Measurements from ENCODE around the genes FREM1 and BNC2.

DNA sequence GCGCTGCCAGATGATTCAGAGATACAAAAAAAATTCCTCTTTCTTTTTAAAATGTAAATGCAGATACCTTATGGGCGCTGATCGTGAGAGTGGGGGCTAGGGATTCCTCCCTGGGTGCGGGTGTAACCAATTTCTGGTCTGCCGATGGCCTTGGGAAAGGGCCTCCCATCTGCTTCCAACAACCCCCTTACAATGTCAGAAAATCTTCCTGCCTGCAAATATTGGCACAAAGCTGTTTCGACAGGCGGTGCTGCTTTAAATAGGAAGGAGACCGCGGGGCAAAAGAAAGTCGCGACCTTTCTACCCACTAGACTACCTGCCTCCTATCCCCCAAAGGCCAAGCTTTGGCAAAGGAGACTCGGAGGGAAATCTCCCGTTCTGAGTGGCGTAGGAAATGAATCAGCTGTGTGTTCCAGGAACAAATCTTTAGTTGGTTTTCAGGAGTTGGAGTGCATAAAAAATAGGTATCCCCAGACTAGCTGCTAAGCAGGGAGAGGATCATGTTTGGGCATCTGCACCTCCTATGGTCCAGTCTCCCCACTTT is 36.8 kb upstream of the NFIB start:
- PRO-cap, 2 experiments: peak in 1 of 2 experiments; most common plus-strand start position 485 of the sequence (in 1); most common minus-strand start position 325 of the sequence (in 1)
- RAMPAGE, long total RNA, 4 experiments: no peak in any of the 4 experiments

- PRO-cap, 2 experiments: no peak in any of the 2 experiments
- RAMPAGE, long total RNA, 4 experiments: no peak in any of the 4 experiments
These were observed 145.9 kb downstream of the ZDHHC21 start for GRCh38 chr9:14547341-14547706.

DNA sequence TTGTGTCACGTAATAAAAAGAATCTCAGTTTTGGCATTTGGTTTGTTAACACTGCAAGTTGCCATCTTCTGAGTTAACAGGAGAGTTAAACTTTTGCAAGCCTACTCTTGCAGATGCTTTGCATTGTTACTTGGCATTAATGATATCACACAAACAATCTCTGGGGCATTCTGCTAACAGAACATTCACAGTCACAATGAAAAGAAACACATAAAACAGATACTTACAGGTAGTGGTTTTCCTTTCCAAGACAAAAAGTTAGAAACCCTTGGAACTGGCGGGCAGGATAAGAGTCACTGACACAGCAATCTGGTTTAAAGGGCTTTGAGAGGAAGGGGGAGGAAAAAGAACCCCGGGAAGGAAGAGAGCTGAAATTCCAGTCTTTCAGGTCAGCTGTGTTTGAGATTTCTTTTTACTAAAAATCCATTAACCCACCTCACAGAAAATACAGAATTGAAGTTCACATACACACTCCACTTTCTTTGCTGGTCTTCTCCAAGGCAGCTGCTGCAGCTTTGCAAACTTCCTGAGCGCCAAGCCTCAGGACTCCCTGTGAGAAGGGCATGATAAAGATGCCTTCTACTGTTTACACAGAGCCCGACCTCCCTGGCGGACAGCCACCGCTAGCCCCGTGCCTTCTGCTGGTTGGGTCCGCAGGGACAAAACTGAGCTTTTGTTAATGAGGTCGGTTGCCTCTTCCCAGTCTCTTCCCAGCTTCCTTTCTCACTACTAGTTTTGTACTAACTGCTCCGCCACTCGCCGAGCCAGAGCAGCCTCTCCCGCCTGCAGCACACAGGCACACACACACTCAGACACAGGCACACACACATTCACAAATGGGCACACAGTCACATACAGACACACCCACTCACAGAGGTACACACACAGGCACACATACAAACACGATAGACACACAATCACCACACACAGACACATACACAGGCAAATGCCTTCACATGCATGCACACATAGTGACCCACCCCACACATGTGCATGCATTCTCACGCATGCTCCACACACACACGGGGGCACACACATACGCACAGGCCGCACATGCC is at the start of gene FREM1:
TSS of gene FREM1 (minus strand) at position 742 of the 1,058 bp plus-strand sequence.
- PRO-cap, 2 experiments: no peak in any of the 2 experiments
- RAMPAGE, long total RNA, 4 experiments: start-site peak on the minus strand in 1 of 4 experiments, centred at position 763 of the sequence, 6 reads per replicate

DNA sequence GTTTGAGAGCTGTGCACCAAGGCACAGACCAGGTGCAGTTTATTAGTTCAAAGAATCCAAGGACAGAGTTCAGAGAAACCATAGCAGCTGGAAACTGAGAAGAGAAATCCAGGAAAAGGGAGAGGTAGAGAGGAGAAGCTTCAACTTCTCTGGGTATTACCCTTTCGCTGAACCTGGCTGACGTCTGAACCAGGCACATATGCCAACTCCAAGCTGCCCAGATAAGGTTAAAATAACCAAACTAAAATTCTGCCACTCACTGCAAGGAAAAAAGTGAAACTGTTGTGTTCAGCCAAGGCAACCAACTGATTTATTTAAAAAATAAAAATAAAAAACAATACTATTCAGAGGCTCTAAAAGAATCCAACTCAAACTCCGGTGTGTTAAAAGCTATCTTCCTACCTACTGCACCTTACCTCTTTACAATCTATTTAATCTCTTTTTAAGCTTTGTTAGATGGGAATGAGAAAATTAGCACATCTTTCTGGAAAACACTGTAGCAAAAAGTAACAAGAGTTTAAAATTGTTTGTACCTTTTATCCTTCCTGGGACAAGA is 23.6 kb upstream of the TTC39B start:
- PRO-cap, 2 experiments: no peak in any of the 2 experiments
- RAMPAGE, long total RNA, 4 experiments: no peak in any of the 4 experiments

GRCh38 chr9:15469759-15470435 is 40.9 kb downstream of the PSIP1 start:
- PRO-cap, 2 experiments: no peak in any of the 2 experiments
- RAMPAGE, long total RNA, 4 experiments: no peak in any of the 4 experiments

- PRO-cap, 2 experiments: no peak in any of the 2 experiments
- RAMPAGE, long total RNA, 4 experiments: no peak in any of the 4 experiments
These were observed 20.3 kb upstream of the PSIP1 start for GRCh38 chr9:15531075-15531478.

DNA sequence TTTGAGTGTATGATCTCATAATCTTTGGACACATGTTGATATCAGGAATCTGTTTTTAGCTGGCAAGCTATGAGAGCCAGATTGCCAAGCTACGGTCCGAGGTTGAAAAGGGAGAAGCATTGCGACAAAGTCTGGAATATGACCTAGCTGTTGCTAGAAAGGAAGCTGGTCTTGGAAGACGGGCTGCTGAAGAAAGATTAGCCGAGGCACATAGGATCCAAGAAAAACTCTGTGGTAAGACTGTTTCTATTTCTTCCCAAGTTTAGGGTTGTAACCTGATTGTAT is 25.9 kb downstream of the CCDC171 start:
- PRO-cap, 2 experiments: no peak in any of the 2 experiments
- RAMPAGE, long total RNA, 4 experiments: start-site peak on the plus strand in 2 of 4 experiments, centred at positions 131 to 136 of the sequence, 6 to 18 reads per replicate

- PRO-cap, 2 experiments: no peak in any of the 2 experiments
- RAMPAGE, long total RNA, 4 experiments: no peak in any of the 4 experiments
These were observed 327.0 kb downstream of the BNC2 start for GRCh38 chr9:16543344-16544059.

GRCh38 chr9:16627948-16628880 is 242.3 kb downstream of the BNC2 start:
- PRO-cap, 2 experiments: no peak in any of the 2 experiments
- RAMPAGE, long total RNA, 4 experiments: no peak in any of the 4 experiments

GRCh38 chr9:16704651-16705736 is 165.5 kb downstream of the BNC2 start:
- PRO-cap, 2 experiments: peak in 1 of 2 experiments; most common plus-strand start chr9:16705501 (in 1); most common minus-strand start chr9:16704943 (in 1)
- RAMPAGE, long total RNA, 4 experiments: no peak in any of the 4 experiments

GRCh38 chr9:16710744-16711363 is 159.6 kb downstream of the BNC2 start:
- PRO-cap, 2 experiments: no peak in any of the 2 experiments
- RAMPAGE, long total RNA, 4 experiments: no peak in any of the 4 experiments

DNA sequence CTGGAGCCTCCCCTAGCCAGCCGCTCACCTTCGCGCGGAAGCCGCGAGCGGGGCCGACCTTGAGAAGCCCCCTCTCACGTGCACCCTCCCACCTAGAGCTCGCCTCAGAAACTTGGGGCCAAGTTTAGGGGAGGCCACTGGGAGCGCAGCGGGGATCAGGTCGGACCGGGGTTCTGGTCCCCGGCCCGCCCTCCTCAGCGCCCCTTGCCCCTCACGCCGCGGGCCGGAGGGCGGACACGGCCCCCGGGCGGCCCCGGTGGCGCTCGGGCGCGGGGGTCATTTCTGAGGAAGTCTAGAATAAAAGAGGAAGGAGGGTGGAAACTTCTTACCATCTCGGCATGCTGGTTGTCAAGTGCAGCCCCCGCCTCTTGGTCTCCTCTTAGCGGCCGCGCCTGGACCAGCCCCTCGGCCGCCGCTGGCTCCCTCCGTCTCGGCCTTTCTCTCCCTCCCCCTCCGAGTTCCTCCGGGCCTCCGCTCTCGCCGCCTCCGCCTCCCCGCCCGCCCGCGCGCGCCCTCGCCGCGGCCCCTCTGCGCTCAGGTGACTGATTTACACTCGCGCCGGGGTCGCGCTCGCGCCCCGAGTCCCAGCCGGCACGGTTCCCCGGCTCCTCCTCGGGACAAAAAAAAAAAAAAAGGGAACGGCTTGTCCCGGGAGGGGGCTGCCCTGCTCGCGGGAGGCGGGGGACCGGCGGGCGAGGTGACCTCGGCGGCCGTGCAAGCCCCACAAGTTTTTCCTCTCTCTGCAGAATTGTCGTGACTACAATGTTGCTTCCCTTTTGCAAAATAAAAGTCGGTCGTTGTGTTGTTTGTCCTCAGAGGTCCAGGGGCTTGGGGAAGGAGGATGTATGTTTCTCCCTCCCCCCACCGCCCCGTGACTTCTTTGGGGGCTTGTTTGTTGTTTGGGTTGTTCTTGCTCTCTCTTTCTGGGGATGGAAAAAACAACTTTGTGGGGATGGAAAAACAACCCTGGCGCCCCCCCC is at the start of gene BNC2:
TSS of gene BNC2 (minus strand) at position 354 of the 980 bp plus-strand sequence.
- PRO-cap, 2 experiments: peak in 2 of 2 experiments; most common plus-strand start position 545 of the sequence (in 1); most common minus-strand start position 432 of the sequence (in 1)
- RAMPAGE, long total RNA, 4 experiments: start-site peak on the minus strand in 4 of 4 experiments, centred at positions 359 to 441 of the sequence, 20 to 93 reads per replicate

DNA sequence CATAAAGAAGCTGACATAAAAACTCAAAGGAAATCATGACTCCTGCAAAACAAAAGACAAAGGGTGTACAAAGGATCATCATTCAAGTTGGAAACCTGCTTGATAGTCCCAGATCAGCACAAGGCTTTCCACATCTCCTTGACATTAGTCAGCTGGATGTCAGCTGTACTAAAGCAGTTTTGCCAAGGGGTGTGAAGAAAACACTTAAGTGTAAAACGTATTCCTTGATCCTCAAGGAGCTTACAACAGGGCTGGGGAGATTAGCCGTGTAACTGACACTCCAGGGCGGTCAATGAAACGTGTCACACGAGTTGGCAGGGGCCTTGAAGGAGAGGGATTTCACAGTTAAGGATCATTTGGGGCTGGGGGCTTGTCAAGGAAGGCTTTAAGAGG is 489 bp upstream of the CNTLN start:
- PRO-cap, 2 experiments: no peak in any of the 2 experiments
- RAMPAGE, long total RNA, 4 experiments: no peak in any of the 4 experiments

DNA sequence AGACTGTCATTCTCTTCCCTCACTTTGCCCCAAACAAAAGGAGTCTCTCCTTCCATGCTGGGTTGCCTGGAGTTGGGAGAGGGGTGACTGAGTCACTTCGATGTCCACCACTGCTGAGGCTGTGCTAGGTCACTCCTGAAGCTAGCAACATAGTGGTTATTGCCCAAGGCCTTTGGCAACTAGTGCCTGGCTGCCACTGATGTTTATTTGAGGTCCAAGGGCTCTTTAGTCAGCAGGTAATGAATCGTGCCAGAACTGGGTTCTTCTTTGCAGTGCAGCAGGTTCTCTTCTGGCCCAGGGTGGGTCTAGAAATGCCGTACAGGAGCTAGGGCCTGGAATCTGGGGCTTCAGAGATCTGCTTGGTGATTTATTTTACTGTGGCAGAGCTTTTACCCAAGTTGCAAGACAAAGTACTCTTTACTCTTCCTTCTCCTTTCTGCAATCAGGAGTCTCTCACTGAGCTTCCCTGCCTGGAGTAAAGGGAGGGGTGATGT is 155.8 kb upstream of the SH3GL2 start:
- PRO-cap, 2 experiments: no peak in any of the 2 experiments
- RAMPAGE, long total RNA, 4 experiments: no peak in any of the 4 experiments

DNA sequence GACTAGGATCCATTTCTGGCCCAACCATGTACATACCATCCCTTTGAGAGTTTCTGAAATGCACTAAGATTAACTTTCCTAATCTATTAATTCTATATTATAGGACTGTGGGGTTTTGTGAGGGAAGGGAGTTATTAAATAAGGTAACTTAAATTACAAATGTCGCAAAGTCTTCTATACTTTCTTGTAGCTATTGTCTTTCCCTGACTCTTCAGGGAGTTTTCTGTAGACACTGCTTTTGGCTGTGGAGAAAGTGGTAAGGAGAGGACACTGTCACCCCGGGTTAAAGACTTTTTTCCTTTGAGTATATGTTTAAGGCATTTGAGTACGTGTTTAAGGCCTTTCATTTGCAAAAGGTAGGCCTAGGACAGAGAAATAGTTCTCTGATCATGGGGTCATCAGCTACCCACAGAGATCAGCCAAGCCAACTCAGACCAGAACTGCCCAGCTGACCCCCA is 90.9 kb upstream of the ADAMTSL1 start:
- PRO-cap, 2 experiments: no peak in any of the 2 experiments
- RAMPAGE, long total RNA, 4 experiments: no peak in any of the 4 experiments

DNA sequence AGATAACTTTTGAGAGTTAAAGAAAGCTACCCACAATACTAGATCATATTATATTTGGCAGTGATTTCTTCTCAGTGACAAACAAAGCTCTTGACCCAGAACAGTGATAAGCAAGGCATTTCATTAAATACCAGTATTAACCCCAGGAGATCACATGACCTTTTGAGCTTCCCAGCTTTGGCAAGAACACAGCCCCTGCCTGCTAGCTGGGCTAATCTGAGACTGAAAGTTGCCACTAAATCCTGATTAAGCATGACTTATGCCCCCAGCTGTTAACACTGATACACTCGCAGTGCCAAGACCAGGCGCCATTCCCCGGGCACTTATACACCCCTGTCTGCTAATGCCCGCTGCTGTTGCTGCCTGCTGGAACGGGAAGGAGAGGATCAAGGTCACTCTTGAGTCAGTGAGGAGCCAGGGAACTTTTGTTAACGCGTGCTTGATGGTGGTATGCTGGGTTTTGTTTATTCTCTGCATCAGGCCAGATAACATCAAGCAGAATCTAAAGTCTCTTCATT is 36.3 kb upstream of the ADAMTSL1 start:
- PRO-cap, 2 experiments: no peak in any of the 2 experiments
- RAMPAGE, long total RNA, 4 experiments: no peak in any of the 4 experiments

- PRO-cap, 2 experiments: no peak in any of the 2 experiments
- RAMPAGE, long total RNA, 4 experiments: no peak in any of the 4 experiments
These were observed 11.0 kb downstream of the PLIN2 start for GRCh38 chr9:19116115-19116801.

DNA sequence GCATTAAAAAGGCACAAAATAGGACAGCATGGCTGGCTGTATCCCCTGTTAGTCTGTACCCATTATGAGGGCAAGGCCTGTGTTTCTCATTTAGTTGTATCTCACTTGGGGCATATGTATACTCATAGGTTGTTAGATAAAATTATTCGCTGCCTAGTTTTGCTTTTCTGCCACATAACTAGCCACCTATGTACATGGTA is 9.4 kb downstream of the PLIN2 start:
- PRO-cap, 2 experiments: no peak in any of the 2 experiments
- RAMPAGE, long total RNA, 4 experiments: no peak in any of the 4 experiments

DNA sequence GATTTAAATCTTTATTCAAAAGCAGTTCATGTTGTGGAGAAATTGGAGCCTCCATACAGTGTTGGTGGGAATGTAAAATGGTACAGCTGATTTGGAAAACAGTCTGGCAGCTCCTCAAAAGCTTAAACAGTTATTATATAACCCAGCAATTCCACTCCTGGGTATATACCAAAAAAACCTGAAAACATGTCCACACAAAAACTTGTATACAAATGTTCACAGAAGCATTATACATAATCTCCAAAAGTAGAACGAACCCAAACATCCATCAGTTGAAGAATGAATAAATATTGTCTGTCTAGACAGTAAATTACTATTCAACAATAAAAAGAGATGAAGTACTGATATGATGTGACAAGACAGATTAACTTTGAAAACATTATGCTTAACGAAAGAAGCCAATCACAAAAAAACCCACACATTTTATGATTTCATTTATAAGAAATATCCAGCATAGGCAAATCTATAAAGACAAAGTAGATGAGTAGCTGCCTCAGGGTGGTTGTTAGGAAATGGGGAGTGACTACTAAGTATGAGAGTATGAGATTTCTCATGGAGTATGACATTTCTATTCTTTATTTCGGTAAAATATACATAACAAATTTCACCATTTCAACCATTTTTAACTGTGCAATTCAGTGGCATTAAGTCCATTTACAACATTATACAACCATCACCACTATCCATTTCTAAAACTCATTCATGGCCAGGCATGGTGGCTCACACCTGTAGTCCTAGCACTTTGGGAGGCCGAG is 2.5 kb downstream of the PLIN2 start:
- PRO-cap, 2 experiments: no peak in any of the 2 experiments
- RAMPAGE, long total RNA, 4 experiments: no peak in any of the 4 experiments

DNA sequence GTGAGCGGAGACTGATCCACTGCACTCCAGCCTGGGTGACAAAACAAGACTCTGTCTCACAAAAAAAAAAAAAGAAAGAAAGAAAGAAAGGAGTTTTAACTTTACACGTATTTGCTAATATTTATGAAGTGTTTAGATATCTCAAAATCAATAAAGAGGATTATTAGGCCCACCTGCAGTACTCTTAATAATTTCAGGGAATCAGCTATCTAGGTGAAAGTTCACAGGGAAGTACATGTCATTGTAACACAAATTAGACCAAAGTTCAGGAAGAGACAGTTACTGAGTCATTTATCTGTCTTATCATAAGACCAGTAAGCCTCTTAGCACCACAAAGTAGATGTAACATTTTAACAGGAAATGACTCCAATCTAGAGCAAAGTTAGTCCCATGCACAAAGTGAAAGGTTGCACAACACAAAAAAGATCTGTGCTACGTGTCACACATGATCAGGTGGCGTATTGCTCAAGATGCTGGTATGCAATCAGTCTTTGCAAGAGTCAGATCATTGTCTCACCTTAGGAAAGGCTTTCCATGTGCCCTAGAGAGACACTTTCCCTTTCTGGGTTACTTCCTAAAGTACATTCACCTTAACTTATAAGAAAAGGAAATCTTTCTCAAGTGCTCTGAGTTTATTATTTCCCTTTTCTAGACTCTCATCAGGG is 34.3 kb upstream of the PLIN2 start:
- PRO-cap, 2 experiments: no peak in any of the 2 experiments
- RAMPAGE, long total RNA, 4 experiments: no peak in any of the 4 experiments